Metastatic Breast Carcinoma in the Ovary (tissue), 3 donors: Measurements from ENCODE around the gene GATA3.

- PRO-cap, 3 experiments, result no peak in any of the 3 experiments
Observed at GRCh38 chr10:8014767-8015587, 39.5 kb upstream of the GATA3 start.

DNA sequence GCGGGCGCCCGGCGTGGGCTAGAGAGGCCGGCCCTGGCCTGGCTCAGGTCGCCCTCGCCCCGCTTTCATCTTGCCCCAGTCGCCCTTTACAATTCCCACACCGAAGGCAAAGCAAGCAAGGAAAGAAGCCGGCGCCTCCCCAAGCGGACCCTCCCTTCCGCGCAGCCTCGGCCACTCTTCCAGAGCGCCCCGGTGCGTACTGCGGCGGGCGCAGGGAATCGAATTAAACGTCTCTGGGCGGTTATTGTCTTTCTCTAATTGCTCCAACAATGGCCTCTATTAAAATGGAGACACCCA, 4.5 kb upstream of the GATA3 start:
- PRO-cap, 3 experiments, result no peak in any of the 3 experiments

GRCh38 chr10:8054522-8054937, at the start of gene GATA3:
GATA3 (plus strand) TSS chr10:8054688.
- PRO-cap, 3 experiments, result peak in 3 of 3 experiments; most common plus-strand start chr10:8054688 (in 3); most common minus-strand start chr10:8054687 (in 1)

- PRO-cap, 3 experiments, result peak in 1 of 3 experiments; most common plus-strand start chr10:8058592 (in 1); most common minus-strand start chr10:8058590 (in 1)
Observed at GRCh38 chr10:8058274-8058898, 3.9 kb downstream of the GATA3 start.

- PRO-cap, 3 experiments, result no peak in any of the 3 experiments
Observed at GRCh38 chr10:8059353-8059779, 4.9 kb downstream of the GATA3 start.

GRCh38 chr10:8402351-8402903, 347.9 kb downstream of the GATA3 start:
- PRO-cap, 3 experiments, result no peak in any of the 3 experiments

GRCh38 chr10:8404535-8405195, 350.2 kb downstream of the GATA3 start:
- PRO-cap, 3 experiments, result no peak in any of the 3 experiments

DNA sequence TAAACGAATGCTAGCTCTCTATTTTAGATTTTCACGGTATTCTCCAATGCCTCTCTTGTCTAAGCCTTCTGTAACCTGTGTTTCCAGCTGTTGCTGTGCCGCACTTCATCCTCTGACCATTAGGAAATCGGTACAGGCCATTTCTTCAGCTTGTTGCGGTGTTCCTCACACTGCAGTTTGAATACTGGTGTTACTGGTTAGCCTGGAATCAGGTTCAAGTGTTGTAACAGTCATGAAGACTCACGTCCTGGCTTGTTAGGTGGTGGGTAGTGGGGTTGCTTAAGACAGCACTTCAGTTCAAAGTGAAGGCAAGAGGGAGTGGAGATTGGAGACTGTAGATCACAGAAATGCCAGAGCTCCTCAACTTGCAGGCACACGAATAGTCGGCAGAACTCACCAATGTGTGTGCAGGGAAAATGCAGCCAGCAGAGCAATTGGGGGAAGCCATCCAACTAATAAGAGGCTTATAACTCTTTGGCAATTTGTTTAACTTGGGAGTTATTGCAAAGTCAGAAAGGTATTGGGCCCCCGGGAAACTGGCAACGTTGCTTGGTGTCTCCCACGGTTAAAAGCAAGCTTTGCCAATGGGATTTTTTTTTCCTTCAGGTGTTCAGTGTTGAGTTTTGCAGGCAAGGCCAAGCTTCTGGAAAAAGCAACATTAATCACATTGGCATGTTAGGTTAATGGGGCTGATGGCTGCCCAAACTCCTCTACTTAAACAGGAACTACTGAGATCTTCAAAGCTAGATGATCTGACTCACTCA, 380.8 kb downstream of the GATA3 start:
- PRO-cap, 3 experiments, result no peak in any of the 3 experiments

GRCh38 chr10:9097653-9097972, 1043.1 kb downstream of the GATA3 start:
- PRO-cap, 3 experiments, result no peak in any of the 3 experiments

GRCh38 chr10:11145180-11145909, 127.7 kb downstream of the CELF2 start:
- PRO-cap, 3 experiments, result no peak in any of the 3 experiments

DNA sequence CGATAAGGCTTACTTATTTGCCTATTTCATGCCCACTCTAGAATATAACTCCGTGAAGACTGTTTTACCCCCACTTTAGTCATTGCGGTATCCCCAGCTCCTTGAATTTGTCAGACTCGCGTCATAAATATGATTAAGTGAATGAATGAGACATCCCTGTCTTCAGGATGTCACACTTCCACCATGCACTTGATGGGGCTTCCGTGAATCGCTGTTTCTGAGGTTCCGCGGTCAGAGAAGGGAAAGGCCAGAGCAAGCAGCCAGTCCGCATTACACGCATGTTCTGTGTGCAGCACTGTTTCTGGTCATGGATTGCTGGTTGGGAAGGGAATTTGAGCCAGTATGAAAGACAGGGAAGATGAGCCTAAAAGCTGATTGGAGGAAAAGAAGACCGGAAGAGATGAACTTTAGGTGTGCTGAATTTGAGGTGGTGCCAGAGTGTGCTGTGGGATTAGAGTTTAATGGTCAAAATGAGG, 138.9 kb downstream of the CELF2 start:
- PRO-cap, 3 experiments, result no peak in any of the 3 experiments

- PRO-cap, 3 experiments, result no peak in any of the 3 experiments
Observed at GRCh38 chr10:11163742-11164616, 146.3 kb downstream of the CELF2 start.

- PRO-cap, 3 experiments, result no peak in any of the 3 experiments
Observed at GRCh38 chr10:11166777-11167810, 149.4 kb downstream of the CELF2 start.

DNA sequence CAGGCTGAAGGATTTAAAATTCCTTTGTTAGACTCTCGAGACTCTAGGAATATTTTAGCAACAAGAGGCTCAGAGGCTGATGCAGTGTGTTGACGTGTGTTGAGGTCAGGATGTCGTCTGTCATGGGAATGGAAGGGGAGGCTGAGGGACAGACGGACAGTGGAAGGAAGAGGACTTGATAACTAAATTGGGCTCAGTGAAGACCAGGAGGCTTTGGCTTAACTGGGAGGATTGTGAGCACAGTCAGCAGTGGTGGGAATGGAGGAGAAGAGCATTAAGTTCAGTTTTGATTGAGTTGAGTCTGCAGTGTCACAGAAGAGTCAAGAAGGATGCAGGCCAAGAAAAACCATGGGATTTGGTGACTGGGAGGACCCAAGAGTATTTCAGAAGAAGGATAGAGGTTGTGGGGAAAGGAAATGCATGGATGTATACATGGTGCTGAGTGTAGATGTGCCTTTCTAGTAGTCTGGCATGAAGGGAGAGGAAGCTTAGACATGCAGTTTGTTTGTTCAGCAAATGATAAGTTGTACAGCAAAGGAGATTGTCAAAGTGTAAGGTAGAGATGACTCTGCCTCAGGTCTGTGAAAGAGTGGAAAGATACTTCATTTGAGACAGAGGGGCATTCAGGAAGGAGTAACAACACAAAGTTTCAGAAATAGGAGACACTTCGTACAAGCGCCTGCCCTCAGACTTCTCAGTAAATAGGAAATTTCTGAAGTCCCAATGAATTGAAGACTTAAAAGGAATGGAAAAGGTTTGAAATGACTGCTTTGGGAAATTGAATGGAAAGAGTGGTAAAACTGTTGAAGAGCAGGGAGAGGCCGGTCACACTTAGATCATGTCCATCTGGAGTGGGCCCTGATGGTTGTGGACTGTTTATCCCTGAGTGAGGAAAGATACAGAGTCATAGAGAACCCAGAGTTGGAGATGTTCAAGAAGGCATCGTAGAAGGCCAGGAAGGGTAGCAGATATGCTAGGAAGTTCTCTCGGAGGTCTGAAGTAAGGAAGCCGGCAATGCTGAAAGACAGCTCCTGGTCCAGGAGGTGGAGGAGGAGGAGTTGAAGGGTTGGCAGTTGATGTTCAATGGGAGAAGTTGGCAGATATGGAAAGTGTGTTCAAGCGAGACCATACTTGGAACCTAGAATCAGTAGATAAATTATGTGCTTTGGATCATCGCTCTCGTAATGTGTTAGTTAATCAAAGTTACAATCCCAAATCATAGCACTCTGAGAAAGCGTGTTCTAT, 152.4 kb downstream of the CELF2 start:
- PRO-cap, 3 experiments, result no peak in any of the 3 experiments

GRCh38 chr10:11170876-11171992, 153.6 kb downstream of the CELF2 start:
- PRO-cap, 3 experiments, result peak in 3 of 3 experiments; most common plus-strand start chr10:11171164 (in 3); most common minus-strand start chr10:11171022 (in 3)

DNA sequence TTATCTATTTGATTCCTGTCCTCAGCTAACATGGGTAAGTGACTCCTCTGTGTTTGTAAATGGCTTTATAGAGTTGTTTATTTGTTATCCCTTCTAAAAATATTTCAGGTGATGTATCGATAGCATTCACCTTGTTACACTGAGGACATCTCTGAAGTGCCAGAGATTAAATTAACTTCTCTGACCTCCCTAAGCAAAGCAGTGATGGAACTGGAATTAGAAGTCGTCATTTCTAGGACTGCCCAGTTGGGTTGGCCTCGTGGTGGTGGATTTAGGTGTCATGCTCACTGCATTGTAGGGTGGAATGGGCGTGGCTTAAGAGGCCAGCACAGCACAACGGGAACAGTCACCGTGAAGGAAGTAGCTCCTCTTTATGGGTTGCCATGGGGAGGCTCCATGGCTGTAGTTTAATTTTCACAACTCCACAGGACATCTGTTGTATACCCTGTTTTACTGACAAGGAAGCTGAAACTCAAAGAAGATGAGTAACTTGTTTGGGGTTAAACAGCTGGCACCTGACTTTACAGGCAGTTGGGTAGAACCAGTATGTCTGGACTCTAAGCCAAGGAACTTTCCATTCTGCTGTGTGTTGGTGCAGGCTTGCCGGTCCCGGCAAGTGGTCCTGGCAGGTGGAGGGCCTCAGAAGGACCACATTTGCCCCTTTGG, 208.2 kb downstream of the CELF2 start:
- PRO-cap, 3 experiments, result peak in 1 of 3 experiments; most common plus-strand start position 577 of the sequence (in 1)

GRCh38 chr10:11227063-11228031, 209.7 kb downstream of the CELF2 start:
- PRO-cap, 3 experiments, result no peak in any of the 3 experiments

DNA sequence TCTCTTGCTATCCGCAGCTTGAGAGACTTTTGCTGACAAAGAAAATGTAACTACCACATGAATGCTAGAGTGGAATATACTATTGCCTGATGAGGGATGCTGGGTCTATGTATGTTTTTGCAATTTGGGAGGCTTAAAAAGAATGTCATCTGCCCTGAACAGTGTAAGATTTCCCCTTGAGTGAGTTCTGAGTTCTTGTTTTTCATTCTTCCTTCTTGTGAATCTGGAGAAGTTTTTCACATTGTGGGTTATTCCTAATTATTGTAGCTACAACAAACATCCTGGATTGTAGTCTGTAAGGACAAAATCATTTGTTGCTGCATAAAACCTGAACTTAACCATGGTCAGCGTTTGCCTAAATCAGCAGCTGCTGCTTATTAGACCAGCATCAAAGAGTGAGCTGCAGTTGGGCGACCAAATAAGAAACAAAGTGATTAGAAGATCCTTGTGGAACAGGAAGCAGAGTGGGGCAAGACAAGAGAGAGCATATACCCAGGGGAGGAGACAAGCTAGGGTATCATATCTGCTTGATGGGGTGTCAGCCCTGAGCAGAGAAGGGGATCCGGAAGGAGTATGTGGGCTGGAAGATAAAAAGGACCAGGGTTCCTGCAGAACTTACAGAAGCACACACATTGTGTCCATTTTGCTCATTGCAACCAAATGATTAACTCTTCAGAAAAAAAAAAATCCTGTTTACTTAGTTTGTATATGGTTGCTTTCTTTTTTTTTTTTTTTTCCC, 213.5 kb downstream of the CELF2 start:
- PRO-cap, 3 experiments, result no peak in any of the 3 experiments

- PRO-cap, 3 experiments, result no peak in any of the 3 experiments
Observed at GRCh38 chr10:11232981-11233459, 215.3 kb downstream of the CELF2 start.

DNA sequence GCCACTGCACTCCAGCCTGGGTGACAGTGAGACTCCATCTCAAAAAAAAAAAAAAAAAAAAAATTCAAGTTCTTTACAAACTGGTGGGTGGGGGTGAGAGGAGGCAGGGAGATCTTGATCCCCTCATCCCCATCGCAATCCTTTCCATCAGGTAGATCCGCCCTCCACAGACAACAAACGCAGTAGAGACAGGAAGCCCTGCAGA, 216.9 kb downstream of the CELF2 start:
- PRO-cap, 3 experiments, result no peak in any of the 3 experiments